Lower leg skin (tissue), 2 donors: ENCODE measurements around a stretch of chr7.

DNA sequence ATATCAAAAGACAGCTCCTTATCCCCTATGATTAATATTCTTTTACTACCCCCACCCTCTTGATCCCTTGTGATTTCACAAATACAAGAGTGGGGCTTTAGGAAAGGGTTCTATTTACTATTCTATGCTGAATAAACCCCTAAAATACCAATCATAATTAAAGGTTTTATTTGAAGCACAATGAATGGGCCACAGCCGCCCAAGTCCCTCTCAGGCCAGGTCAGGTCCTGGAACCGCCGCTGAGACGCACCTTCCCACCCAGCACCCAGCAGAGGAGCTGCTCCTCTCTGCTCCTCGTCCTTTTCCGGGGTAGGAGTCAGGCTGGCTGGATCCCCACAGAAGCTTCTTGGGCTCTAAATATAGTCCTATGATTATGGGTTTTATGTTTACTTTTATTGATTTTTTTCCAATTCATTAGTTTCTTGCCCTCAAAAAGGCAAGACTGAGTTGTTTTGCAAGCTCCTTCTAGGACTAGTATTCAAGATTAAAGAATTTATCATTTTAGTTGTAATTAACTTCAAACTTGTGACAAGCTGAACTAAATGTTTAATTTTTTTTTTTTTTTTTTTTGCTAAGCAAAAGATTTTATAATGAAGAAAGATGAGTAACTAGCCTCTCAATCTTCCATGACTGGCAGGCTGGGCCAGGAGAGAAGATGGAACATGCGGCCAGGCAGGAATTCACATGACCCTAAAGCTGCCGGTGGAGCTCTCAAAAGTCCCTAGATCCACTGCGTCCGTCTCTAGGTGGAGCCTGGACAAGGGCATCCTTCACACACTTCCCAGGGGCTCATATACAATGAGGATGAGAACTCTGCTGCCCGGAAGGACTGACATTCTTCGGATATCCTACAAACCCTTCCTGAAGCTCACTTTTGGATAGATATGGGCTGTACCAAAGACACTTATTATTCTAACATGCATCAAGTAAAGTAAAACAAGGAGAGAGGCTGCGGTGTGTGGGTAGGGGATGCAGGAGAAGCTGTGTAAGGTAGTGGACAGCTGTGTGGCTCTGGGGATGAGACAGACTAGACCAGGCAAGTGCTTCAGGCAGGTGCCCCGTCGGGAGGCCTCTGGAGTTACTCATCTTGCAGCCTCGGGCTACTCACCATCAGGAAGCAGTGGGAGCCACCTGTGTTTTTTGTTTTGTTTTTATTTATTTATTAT lies 48.8 kb upstream of the NCAPG2 start:
- PRO-cap, result no peak
- RAMPAGE, long total RNA, 2 experiments, result no peak in any of the 2 experiments

DNA sequence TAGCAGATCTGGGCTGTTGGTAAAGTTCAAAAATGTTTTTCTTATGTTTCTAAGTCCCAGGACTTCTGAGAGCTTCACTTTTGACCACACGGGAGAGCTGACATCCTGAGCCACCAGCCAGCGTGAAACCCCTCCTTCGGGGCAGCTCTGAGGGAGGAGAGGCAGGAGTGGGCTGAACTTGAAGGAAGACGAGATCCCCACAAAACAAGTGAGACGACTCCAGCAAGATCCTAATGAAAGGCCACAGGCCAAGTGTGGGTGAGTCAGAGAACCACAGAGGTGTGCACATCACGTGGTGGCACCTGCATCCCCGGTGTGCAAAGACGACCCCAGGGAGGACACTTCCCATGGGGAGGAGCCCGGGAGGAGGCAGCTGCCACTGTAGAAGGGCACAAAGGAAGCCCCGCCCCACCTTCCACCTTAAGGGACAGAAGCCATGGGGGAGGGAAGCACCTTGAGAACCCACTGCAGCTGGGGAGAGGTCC lies 45.8 kb downstream of the ESYT2 start:
- PRO-cap, result no peak
- RAMPAGE, long total RNA, 2 experiments, result no peak in any of the 2 experiments

GRCh38 chr7:158783954-158784951 lies 45.1 kb downstream of the ESYT2 start:
- PRO-cap, result no peak
- RAMPAGE, long total RNA, 2 experiments, result no peak in any of the 2 experiments

DNA sequence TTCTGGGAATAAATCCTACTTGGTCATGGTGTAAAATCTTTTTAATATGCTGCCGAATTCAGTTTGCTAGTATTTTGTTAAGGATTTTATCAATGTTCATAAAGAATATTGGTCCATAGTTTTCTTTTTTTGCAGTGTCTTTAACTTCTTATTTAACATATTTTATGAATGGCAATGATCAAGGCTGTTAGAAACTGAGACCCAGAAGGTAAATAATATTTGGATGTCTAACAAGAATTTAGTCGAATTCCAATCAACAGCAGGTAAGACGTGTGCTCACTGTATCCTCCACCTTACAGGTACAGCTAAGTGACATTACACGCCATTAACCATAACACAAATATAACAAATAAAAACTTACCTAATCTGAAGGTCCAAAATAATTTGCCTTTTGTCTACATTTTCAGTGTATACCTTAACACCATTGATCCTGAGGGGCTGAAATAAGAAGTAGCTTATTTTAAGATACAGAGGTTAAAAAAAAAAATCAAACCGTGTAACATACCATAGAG lies 36.0 kb downstream of the ESYT2 start:
- PRO-cap, result no peak
- RAMPAGE, long total RNA, 2 experiments, result no peak in any of the 2 experiments

GRCh38 chr7:158817327-158818037 lies 11.8 kb downstream of the ESYT2 start:
- PRO-cap, result no peak
- RAMPAGE, long total RNA, 2 experiments, result no peak in any of the 2 experiments

GRCh38 chr7:158828554-158828776 lies 844 bp downstream of the ESYT2 start:
- PRO-cap, result no peak
- RAMPAGE, long total RNA, 2 experiments, result no peak in any of the 2 experiments

GRCh38 chr7:158879321-158880105 lies 23.2 kb downstream of the DYNC2I1 start:
- PRO-cap, result no peak
- RAMPAGE, long total RNA, 2 experiments, result no peak in any of the 2 experiments

DNA sequence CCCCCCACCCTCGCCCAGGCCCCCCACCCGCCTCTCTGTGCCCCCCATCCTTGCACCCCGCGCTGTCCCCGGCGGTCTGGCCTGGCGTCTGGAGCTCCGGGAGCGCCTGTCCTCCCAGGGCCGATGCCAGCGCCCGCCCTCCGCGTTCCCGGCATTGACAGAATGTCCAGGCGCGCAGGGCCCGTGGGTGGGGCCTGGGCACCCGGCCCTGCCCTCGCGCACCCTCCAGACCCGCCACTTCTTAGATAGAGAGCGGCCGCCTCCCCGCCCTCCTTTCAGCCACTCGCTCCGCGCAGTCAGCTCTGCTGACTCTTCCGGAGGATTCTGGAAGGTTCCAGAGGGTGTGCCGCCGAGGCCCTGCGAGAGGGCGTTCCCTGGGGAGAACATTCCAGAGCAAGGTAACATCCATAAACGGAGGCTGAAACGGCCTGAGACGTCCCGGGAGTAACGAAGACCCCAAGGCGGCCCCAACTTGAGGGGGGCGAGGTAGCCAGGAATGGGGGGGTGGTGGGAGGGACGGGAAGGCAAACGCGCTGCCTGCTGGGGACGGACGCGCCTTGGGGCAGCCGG lies 117.8 kb downstream of the DYNC2I1 start:
- PRO-cap, result no peak
- RAMPAGE, long total RNA, 2 experiments, result no peak in any of the 2 experiments

DNA sequence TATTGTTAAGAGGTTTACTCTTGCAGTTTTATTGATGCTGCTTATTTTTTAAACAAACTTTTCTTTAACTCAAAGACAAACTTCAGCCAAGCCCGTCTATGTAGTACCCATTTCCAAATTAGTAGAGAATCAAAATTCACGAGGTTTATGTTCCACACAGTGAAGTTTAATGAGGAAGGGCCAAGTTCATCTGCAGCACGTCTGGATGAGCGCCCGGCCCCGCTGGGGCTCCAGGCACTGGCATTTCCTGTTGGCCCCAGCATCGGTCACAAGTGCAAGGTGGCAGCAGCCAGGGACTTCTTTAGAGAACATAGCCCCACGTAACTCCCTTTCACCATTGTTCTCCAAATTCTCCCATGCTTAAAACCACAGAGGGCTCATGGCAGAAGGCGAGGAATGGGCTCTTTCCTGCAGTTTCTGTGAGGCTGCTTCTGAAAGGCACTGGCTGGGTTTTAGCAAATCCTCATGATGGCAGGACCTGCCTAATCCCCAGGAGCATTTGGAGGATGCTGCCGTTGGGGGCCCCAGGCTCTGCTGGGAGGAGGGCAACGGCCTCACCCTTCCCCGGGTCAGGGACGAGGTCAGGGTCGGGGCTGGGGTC lies 131.9 kb downstream of the VIPR2 start:
- PRO-cap, result no peak
- RAMPAGE, long total RNA, 2 experiments, result no peak in any of the 2 experiments

- PRO-cap, result no peak
- RAMPAGE, long total RNA, 2 experiments, result no peak in any of the 2 experiments
Measured at GRCh38 chr7:159062462-159062939, 82.2 kb downstream of the VIPR2 start.

- PRO-cap, result no peak
- RAMPAGE, long total RNA, 2 experiments, result no peak in any of the 2 experiments
Measured at GRCh38 chr7:159112013-159112907, 32.4 kb downstream of the VIPR2 start.

- PRO-cap, result no peak
- RAMPAGE, long total RNA, 2 experiments, result no peak in any of the 2 experiments
Measured at GRCh38 chr7:159192710-159192994, 48.0 kb upstream of the VIPR2 start.